Measurements from ENCODE around the genes TMEM248, GALNT17 and FKBP6.

DNA sequence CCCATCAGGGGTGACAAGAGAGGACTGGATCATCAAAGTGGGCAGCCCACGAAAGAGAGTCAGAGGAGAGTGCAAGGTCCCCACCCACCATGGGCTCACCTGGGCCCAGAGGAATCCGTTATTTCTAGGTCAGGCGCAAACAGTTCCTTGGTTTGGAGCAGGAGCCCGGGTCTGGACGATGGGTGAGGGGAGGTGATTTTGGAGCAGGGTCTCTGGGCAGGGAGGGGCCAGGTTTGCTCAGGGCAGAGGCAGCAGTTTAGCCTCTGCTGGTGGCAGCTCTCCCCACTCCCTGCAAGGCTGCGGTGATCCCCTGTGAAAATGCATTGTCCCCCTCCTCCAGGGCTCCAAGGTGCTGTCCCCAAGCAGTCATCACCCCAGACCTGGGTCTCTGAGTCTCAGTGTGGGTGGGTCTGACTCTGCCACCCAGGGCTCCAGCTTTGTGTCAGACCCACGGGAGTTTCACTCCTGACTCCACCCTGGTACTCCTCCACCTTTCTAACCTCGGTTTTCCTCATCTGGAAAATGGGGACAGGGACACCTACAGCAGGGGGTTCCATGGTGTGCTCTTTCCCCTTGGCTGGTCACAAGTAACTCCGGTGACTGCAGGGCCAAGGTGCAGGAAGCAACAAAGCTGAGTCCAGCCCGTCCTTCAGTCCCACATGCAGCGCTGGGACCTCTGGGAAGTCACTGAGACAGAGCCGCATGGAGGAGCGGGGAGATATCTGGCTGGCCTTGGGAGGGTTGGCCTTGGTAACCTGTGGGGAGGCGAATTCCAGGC lies 42.0 kb upstream of the RABGEF1 start:
- PRO-cap, result no peak

GRCh38 chr7:66758847-66759651 lies 18.5 kb downstream of the RABGEF1 start:
- PRO-cap, result unidirectional peak, minus-strand start at chr7:66758976

GRCh38 chr7:66771678-66772174 lies 31.2 kb downstream of the RABGEF1 start:
- PRO-cap, result no peak

- PRO-cap, result no peak
Measured at GRCh38 chr7:66773011-66773276, 32.4 kb downstream of the RABGEF1 start.

GRCh38 chr7:66920638-66921915 lies at the start of gene TMEM248:
Gene TMEM248 (plus strand): TSS chr7:66921225.
- PRO-cap, result bidirectional peak, plus-strand start at chr7:66921252, minus-strand start at chr7:66921110

- PRO-cap, result no peak
Measured at GRCh38 chr7:66946542-66946976, 25.5 kb downstream of the TMEM248 start.

- PRO-cap, result unidirectional peak, minus-strand start at chr7:68014796
Measured at GRCh38 chr7:68014726-68014925, 737.9 kb downstream of the SPDYE21 start.

DNA sequence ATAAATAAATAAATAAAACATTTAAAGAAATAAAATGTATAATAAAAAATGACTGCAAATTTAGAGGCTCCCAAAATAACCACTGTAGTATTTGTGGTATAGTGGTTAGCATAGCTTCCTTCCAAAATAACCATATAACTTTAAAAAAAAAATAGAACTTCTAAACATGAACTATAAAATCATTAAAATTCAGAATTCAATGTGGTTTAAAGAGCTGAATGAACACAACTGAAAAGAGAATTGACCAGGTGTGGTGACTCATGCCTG lies 461.6 kb upstream of the AUTS2 start:
- PRO-cap, result no peak

GRCh38 chr7:69502463-69502750 lies 95.9 kb upstream of the AUTS2 start:
- PRO-cap, result no peak

DNA sequence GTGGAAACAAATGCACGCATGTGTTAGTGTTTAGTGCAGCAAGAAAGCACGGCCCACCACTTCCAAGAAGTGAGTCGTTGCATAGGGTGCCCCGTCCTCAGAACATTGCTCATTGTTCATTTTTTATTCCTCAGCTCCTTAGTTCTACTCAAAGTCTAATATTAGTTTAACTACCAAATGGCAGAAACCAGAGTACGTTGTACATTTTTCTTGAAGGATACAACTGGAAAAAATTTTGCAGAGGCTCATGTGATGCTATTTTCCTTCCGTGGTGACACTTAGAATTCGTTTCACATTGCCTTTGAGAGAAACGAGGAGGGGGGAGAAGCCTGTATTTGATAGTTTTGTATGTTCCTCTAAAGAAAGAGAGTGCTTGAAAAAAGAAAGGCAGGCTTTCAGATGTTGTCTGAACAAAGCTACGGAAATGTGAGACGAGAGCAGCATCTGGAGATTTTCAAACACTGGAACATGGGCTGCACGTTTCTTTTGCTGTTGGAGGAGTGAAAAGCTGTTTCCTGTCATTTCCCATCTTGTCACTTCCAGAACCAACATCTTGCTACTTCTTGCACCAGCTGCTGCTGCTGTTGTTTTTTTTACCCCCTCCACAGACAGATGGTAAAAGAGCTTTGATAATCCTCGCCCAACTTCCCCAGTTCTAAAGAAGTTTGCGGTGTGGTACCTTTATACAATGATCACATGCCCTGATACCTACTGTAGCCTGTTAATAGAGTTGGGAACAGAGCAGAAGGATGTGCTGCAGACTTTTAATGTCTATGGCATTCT lies 407.9 kb downstream of the AUTS2 start:
- PRO-cap, result no peak

DNA sequence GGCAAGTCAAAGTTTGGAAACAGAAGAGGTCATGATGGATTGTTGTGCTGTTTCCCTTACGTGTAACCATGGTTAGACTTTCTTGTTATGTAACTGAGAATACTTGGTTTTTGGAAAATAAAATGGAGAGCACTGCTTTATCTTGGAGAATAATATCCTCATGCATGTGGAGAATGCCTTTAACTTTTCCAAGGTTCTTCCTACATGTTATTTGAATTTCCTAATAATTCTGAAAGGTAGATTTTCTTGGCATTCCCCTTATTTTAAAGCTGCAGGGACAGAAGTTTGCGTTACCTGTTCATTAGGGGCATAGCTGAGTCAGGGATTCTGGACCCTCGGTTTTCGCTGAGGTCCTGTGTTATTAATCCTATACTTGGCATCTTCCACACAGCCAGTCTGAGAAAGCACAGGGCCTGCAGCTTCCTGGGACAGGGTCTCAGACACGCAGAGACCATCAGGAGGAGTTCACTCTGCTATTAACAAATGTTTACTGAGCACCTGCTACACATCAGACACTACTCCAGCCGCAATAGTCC lies 634.5 kb upstream of the GALNT17 start:
- PRO-cap, result no peak

DNA sequence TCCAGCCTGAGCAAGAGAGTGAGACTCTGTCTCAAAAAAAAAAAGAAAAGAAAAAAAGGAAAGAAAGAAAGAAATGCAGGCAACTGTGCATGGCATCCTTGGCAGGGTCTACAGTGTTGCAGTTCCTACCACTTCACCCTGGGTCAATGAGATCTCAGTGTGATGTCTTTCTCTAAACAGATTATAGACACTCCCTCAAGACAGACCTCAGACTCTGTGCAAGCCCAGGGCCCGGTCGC lies 471.9 kb upstream of the GALNT17 start:
- PRO-cap, result no peak

DNA sequence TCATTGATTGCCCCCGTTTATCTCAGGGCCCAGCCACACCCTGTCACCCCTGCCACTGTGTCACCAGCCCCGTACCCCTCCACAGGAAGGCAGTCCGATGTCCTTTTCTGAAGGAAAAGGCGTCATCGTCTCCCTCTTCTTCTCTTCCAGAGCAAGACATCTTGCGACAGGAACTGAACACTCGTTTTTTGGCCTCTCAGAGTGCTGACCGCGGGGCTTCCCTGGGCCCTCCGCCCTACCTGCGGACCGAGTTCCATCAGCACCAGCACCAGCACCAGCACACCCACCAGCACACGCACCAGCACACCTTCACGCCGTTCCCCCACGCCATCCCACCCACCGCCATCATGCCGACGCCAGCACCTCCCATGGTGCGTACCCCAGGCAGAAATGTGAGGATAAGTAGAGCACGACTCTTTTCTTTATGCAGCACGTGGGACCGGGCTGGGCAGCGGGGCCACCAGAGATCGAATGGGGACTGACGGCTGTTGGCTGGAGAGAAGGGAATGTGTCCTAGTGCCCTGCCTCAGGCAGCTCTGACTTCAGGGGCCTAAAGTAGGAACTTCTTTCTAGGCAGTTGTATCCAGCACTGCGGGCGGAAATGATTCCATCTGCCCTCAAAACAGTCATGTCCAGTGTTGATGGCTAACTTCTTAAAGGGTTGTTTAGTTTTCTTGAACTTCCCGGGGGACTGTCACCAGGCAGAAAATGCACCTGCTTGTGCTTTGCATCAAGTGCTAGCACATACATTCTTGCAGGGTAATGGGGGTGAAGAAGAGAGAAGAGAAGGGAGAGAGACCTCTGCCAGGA lies 365.8 kb upstream of the GALNT17 start:
- PRO-cap, result no peak

GRCh38 chr7:71131141-71132262 lies at the start of gene GALNT17:
Gene GALNT17 (plus strand): TSS chr7:71132144.
- PRO-cap, result no peak

DNA sequence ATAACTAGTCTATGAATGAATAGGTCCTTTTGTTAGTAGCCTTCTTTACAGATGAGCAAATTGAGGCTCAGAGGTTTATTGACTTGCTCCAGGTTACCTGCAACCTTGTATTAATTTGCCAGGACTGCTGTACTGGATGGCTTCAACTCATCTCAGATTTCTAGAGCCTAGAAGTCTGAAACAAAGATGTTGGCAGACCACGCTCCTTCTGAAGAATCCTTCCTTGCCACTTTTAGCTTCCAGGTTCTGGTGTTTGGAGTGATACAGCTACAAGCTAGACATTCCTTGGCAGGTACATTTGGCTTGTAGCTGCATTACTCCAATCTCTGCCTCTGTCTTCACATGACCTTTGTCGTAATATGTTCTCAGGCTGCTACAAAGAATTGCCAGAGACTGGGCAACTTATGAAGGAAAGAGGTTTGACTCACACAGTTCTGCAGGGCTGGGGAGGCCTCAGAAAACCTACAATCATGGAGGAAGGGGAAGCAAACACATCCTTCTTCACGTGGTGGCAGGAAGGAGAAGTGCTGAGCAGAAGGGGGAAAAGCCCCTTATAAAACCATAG lies 146.3 kb downstream of the GALNT17 start:
- PRO-cap, result no peak

DNA sequence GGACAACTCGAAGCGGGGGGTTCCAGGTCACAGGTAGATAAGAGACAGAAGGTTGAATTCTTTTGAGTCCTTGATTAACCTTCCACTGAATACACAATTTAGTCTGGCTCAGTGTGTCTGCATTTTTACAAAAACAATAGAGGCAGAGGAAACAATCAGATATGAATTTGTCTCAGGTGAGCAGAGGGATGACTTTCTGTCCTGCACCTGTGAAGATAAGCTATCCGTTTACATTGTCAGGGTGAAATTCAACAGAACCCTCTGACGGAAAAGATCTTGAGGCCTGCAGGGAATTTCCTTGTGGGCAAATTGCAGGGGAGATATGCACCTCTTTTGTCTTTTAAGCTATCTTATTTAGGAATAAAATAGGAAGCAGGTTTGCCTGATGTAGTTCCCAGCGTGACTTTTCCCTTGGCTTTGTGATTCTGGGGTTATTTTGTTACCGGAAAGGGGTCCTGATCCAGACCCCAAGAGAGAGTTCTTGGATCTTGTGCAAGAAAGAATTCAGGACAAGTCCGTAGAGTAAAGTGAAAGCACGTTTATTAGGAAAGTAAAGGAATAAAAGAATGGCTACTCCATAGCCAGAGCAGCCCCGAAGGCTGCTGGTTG lies 325.1 kb downstream of the GALNT17 start:
- PRO-cap, result no peak

DNA sequence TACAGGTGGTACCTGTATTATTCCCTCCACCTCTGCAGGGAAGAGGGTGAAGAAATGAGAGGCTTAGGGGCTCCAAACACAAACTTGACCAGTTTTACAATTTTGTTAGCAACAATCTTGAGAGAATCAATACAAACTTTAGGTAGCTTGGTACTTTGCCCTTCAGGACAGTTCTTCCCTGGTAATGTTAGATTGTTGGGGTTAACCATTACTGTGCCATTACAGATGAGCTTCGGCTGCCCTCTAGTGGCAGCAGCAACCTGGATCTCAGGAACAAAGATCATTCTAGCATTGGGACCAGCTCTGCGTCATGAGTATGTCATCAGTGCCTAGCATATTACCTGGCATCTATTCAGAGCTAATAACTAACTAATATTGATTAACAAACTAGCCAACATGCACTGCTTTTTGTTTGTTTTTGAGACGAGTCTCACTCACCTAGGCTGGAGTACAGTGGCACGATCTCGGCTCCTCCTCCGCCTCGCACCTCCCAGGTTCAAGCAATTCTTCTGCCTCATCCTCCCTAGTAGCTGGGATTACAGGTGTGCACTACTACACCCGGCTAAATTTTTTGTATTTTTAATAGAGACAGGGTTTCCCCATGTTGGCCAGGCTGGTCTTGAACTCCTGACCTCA lies 9.8 kb upstream of the POM121 start:
- PRO-cap, result no peak

- PRO-cap, result no peak
Measured at GRCh38 chr7:72926008-72926986, 1.4 kb downstream of the POM121 start.

GRCh38 chr7:73327963-73328447 lies at the start of gene FKBP6:
Gene FKBP6 (plus strand): TSS chr7:73328161.
- PRO-cap, result no peak

- PRO-cap, result no peak
Measured at GRCh38 chr7:73508226-73508703, 13.8 kb downstream of the BAZ1B start.